Myometrial cell (primary cell): Measurements from ENCODE around the gene MAF.

- RAMPAGE, long total RNA = no peak
Measured at GRCh38 chr16:79419001-79419593, 181.4 kb downstream of the MAF start.

DNA sequence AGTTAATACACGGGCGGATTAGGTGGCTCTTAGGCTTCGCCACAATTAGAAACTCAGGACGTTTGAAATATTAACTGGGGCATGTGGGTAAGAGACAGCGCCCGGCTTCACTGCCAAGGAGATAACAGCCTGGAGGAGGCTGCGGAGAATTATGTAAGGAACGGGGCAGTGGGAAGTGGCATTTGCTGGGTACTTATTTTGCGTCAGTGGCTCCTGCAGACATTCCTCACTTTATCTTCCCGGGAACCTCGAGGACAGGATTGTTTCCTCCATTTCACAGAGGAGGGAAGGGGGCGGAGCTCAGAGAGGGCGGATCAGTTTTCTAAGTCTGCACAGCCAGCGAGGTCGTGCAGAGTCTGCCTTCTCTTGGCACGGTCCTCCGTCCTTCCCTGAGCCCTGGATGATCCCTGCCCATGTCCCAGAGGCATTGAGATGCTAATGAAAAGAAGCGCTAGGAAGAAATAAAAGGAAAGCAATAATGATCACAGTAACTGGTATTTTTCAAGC lies 162.2 kb downstream of the MAF start:
- RAMPAGE, long total RNA = no peak

GRCh38 chr16:79508886-79509717 lies 91.4 kb downstream of the MAF start:
- RAMPAGE, long total RNA = no peak

DNA sequence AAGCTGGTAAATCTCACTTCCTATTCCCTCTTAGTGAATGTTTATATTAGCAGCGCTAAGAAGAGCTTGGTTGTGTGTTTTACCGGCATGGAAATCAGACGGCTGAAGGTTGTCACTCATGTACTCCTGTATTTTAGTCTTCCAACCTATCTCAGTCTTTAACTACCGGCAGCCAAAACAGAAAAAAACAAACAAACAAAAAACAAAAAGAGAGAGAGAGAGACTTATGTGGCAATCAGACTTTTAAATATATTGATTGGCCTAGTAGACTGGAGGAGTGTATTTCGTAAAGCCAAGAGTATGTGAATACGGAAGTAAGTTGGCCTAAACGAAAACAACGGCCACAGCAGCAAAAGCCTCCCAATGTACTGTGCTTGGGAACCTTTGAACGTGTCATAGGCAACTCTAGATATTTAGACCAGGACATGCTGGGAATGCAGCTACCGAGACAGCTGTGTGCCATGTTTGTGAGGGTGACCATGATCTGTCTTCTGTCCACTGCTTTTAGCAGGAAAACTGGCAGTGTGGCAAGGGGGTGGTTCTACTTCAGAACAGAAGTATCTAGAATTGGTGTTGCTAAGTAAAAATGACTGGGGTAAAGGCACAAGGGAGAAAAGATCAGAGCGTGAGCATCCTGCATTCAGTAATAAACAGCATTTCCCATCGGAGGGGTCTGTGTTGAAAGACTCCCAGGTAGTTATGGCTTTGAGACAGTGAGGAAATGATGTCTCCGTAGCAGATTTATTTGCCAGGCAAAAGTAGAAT lies 7.5 kb downstream of the MAF start:
- RAMPAGE, long total RNA = no peak

GRCh38 chr16:79598271-79598698 lies 2.3 kb downstream of the MAF start:
- RAMPAGE, long total RNA = no peak

- RAMPAGE, long total RNA = no peak
Measured at GRCh38 chr16:79600113-79601023, at the start of gene MAF. Gene MAF (minus strand): TSS chr16:79600737.

DNA sequence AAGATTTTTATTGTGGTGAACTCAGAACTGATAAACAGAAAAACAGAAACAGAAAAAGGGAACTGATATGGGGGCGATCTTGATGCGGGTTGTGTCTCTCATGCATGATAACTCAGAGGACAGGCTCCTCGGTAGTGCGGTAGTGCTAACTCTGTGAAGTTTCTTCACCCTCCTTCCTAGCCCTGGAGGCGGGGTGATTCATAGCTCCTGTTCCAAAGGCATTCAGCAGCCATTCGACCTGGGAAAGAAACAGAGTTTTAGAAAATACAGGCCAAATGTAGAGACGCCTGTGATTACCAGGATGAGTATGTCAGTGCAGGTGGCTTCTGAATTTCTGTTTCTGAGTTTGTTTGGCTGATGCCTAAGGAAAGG lies 5.5 kb upstream of the MAF start:
- RAMPAGE, long total RNA = no peak

- RAMPAGE, long total RNA = no peak
Measured at GRCh38 chr16:79639567-79640235, 39.2 kb upstream of the MAF start.

DNA sequence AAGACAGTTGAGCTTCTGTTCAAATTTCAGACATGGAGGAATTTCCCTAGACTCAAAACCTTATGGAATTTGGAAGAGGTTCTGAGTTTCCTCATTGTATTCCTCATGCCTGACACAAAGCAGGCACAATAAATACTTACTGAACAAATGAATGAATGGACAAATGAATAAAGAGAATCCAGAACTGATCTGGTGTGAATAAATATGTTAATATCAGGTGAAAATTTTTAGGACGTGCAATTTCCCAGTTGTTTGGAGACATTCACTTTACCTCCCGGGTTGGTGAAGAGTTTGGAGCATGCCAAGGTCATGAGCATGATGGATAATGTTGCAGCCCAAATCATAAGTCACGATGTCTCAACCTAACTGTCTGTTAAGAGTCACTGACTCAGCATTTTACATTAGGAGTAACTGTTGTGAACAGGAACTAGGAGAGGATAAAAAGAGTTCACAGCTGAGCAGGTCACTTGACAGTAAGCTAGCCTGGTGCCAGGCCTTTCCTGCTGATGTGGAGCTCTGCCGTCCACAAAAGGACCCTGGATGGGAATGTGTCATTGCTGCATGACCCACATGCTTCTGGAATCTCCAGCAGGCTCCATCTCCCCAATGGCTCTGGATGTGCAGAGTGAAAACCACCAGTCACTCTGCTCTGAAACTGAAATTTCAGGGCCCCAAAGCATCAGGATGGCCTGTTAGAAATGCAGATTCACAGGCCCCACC lies 371.5 kb upstream of the MAF start:
- RAMPAGE, long total RNA = no peak

GRCh38 chr16:80993142-80993801 lies 13.4 kb downstream of the CMC2 start:
- RAMPAGE, long total RNA = no peak

GRCh38 chr16:81042050-81042725 lies 6.5 kb downstream of the ATMIN start:
- RAMPAGE, long total RNA = no peak

DNA sequence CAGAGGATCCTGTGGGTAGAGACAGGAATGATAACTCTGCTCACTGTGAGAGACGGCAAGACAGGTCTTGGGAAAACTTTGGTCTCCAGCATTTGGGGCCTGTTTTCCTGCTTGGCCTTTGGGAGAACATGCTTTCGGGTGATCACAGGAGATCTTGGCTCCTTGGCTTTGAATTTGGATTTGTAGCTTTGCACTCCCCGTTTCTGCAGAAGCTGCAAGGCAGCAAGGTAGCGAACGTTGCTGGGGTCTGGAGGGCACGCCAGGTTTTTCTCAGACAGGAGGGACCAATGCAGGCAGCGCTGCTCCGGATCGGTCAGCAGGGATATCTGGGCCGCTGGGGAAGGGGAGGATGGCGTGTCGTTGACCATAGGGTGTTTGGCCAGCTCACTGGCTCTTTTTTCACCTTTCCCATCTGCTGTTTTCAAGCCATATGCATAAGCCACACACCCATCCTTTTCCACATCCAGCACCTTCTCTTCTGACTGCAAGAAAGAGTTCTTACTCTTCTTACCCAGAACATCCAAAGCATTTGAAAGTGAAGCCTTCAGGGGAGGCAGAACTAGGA lies 15.8 kb downstream of the C16orf46 start:
- RAMPAGE, long total RNA = no peak

DNA sequence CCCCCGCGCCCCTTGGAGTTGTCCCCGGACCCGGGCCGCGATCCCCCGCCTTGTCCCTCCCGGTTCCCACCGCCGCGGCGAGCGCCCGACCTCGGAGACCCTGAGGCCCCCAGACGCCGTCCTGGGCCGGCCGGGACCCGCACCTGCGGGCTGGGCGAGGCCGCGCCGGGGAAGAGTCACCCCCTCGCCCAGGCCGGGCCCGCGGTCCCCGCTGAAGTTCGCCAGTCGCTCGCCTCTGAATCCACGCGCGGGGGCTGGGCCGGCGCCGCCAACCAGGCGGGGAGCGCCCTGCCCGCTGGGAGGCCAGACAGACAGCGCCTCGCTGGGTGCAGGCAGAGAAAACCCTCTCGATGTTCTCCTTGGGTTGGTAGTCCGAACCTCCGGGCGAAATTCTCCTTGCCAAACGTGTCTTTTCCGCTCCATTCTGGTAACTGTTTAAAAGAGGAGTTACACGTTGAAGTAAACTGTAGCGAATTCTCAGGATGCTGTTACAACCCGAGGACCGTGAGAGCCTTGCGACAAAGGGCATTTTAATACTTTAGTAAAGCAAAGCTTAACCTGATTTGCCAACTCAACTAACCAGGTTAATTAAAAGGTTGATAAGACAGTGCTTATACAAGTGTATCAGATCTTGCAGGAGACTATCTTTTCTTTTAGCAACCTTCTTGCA lies 878 bp downstream of the GAN start:
- RAMPAGE, long total RNA = no peak

- RAMPAGE, long total RNA = no peak
Measured at GRCh38 chr16:81442495-81443431, 1.8 kb upstream of the CMIP start.

DNA sequence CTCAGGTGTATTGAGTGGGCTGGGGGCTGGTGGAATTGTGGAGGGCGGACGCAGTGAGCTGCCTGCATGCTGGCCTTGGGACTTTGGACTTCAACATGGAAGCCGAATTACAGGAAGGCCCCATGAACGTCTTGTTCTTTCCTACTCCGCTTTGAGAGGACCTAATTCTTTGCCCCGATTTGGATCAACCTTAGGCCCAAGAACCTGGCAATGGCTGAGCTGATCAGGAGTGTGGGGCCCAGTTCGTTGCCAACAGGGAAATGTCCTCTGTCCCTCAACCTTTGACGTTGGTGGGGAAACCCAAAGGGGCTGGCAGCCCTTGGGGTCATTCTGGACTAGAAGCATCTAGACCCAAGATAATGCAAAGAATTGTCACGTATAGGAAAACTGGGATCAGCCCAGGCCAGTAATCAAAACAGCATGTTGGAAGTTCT lies 24.3 kb downstream of the CMIP start:
- RAMPAGE, long total RNA = no peak

DNA sequence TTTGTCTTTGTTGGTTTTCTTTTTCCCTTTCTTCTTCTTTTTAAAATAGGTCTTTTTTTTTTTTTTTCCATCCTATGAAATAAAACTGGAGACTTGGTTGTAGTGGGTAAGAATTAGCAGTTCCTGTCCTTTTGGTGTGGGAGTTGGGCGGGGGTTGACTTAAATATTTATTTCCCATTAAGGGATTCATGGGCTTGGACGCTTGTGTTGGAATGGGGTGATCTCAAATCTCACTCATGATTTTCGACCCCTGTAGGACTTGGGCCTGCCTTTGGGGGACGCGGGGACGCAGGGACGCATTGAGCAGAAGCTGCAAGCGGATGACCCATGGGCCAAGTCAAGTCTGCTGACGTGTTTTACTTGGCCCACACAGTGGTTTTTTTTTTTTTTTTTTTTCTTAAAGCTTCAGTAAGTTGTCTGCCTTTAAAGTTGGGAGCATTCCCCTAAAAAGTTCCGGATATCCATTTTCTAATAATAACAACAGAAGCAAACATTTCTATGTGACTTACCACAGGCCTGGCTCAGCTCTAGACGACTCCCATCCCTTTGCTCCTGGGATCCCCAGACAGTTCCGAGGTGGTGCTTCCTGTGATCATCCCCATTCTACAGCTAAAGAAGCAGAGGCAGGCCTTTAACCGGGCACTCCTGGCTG lies 29.0 kb downstream of the CMIP start:
- RAMPAGE, long total RNA = no peak

DNA sequence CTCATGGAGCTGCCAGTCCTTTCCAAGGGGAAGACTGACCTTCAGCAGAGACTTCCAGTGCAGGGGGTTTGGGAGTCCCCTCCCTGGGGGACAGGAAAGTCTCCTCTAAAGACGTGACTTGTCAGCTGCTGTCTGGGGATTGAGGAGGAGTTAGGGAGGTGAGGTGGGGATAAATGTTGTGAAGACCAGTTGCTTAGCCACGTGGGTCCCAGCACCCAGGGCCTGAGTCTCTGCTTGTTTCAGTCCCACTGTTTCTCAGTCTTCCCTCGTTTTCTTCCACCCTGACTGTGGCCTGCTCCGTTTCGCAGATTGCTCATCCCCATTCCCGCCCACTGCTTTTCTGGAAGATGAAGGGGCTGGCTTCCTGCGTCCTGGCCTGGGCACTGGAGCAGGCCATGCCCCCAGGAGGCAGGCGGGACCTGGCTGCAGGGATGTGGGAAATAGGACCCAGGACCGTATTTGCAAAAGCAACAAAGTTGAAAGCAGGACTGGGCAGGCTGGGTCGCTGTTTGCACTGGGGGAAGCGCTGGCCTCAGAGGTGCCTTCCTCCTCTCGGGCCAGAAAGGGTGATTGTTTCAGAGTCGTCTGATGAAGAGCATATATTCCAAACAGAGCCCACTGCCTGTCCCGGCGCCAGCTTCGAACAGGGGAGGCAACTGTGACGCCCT lies 108.4 kb downstream of the CMIP start:
- RAMPAGE, long total RNA = no peak

- RAMPAGE, long total RNA = no peak
Measured at GRCh38 chr16:81581037-81581398, 136.4 kb downstream of the CMIP start.

DNA sequence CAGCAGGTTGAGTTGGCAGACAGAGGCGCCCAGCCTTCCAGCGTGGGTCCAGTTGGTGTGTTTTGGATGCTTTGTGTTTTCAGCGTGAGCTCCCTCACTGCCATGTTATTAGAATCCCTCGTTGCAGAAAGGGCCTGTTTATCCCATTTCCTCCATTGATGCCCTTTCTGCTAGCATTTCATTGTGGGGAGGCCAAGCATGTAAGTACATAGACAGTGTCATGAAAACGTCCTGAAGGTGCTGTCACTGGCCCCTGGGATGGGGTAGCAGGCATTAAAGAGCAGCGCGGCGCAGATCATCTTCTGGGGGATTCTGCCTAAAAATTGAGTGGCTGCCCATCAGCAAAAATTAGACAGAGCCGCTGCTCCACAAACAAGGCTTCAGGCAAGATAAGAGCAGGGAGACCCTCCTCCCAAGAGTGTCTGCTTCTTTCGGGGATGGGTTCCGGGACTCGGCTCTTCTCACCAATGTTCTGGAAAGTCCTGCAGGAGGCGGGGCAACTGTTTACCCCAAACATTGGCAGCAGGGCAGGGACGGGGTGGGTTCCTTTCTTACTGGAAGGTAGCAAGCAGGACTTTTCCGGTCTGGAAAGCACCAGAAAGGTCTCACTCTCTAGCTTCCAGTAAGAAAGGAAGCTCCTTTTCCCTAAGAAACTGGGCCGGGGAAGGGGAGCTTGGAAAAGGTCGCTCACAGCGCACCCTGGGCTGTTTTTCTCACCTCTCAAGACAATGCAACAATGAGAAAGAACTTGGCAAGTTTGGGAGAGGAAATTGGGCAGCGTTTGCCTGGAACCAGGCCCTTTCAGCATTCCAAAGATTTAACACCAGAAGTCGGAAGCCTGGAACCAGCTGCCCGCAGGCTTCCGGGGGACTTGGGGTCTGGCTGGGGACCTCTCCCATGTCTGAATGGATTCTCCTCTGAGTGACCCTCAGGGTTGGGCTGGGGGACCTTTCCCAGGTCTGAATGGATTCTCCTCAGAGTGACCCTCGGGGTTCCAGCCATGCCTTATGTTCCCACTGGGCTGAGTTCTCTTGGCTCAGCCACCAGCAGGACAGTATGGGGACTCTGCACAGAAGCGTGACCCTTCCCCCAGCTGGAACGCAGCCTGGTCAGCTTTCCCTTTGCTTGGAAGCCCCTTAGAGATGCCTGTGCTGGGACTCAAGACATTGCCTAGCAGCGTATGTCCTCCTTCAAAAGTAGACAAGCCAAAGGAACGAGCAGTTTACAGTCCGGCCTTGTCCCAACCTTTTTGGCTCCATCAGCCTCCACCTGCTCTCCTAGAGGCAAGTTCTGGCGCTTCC lies 166.7 kb upstream of the PLCG2 start:
- RAMPAGE, long total RNA = no peak

GRCh38 chr16:81632581-81633741 lies 146.1 kb upstream of the PLCG2 start:
- RAMPAGE, long total RNA = no peak